ENCODE results near the gene ADCYAP1.

DNA sequence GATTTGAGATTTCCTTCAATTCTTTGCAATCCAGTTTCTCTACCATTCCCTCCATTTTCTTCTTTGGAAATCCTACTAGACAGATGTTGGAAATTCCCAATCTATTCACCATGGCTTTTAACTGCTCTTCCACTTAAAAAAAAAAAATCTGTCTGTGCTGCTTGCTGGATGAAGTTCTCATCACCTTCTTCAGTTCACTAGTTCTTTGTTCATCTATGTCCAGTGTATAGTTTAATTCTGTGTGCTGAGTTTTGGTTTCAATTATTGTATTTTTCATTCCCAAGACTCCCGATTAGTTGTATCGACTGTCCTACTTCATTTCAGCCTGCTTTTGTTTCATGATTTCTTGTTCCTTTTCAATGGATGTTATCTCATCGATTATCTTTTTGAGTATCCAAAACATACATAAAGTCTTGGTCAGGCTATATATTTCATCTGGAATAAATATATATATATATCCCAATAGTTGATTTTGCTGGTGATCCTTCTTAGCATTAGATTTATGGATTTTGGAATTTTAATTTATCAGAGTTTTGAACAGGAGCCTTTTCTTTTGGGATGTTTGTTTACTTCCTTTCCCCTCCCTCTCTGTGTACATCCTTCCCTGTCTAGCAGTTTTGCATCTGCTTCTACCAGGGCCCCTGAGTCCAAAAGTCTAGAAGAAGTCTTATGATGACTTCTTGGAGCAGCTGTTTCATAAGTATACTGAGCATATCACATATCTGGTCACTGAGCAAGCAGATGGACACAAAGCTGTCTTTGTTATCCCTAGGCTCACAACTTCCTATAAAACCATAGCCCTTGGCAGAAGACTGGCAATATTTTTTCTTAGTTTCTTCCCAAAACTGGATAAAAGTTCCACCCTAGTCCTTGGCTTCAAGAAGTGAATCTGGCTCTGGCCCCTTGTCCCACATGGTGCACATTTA is 22.9 kb downstream of the THOC1 start:
- RRBS: no CpG with 5 or more reads among the region's 3 CpGs

DNA sequence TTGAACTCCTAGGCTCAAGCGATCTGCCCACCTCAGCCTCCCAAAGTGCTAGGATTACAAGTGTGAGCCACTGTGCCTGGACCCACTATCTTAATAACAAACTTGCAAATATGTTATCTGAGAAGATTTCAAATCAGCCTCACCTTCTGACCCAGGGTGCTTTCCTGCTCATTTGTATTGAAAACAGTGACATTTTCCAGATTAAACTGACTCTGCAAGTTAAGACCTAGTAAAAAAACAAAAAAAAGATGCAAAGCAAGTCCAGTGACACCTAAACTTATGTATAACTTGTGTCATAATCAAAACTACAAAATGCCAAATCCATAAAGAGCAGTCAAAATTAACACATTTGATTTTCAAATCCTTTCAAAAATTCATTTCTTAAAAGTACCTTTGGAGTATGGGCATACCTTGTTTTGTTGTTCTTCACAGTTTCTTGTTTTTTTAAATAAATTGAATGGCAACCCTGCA is 13.7 kb downstream of the THOC1 start:
- RRBS: no CpG with 5 or more reads among the region's 1 CpG

- RRBS: no CpG with 5 or more reads among the region's 9 CpGs
Measured at GRCh38 chr18:661931-662543, 4.6 kb downstream of the TYMS start.

- RRBS: no CpG with 5 or more reads among the region's 6 CpGs
Measured at GRCh38 chr18:848307-848764, 36.3 kb upstream of the YES1 start.

DNA sequence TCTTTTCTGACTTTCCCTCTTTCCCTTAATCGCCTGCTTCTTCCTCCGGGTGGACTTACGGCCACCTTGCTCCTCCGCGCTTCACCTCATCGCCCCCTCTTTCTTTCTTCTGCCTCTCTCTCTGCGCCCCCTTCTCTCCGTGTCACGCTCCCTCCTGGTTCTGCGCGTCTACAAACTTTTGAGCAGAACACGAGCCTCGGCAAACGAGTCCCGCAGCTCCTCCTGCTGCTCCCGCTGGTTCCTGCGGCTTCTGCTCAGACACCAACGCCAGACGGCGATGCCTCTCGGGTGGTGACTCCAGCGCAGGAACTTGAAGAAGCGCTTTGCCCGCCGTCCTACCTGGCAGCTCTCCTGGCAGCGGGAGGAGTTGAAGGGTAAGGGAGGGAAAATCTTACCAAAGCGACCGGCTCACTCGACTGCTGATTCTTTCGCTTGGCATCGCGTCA is at the start of gene ADCYAP1:
ADCYAP1 (plus strand) TSS at position 185 of the 446 bp plus-strand sequence.
- RRBS: 7% methylated on average over 5 of the region's 32 CpGs

DNA sequence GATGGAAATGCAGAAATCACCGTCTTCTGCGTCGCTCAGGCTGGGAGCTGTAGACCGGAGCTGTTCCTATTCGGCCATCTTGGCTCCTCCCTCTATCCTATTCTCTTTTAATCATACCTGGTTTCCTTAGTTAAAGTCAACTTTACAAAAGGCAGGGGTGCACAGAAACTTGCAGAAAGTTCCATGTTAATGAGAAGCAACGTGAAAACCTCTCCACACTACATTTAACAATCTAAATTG is 617.4 kb downstream of the ADCYAP1 start:
- RRBS: no CpG with 5 or more reads among the region's 6 CpGs

- RRBS: no CpG with 5 or more reads among the region's 18 CpGs
Measured at GRCh38 chr18:2351038-2351424, 220.3 kb downstream of the METTL4 start.

DNA sequence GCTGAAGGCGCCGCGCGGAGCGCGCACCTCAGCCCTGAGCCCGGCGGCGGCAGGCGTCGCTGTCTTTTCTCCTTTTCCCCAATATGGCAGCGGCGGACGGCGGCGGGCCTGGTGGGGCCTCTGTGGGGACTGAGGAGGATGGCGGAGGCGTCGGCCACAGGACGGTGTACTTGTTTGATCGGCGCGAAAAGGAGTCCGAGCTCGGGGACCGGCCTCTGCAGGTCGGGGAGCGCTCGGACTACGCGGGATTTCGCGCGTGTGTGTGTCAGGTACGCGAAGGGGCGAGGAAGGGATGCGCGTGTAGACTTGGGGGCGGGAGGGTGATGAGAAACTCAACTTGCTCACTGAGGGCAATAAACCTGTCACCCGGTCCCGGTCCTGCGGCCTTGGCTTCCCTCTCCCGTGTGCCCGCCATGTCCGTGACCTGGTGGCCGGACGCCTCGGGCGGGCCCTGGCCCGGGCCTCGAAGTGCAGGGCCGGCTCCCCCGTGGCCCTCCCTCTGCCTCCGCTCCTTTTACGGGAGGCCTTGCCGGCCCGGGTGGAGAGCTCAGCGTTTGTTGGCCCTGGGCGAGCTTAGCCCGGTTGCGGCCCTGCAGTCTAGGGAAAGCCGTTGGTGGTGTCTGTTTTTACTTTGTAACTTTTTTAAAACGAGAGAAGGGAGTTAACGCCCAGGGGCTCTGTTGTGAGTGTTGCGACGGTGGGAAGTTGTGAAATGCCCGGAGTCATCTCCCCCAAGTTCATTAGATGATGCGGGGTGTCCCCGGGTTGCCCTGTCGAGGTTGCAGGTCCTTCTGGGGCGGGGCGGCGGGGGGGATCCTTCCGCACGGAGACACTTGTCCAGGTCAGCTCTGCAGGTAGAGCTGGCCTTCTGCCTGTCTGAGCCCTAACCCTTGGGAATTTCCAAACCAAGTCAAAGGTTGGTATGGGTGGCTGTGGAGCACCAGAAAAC is 741 bp downstream of the SMCHD1 start:
- RRBS: 2% methylated on average over 23 of the region's 76 CpGs

GRCh38 chr18:2735403-2736381 is 80.2 kb downstream of the SMCHD1 start:
- RRBS: no CpG with 5 or more reads among the region's 6 CpGs

DNA sequence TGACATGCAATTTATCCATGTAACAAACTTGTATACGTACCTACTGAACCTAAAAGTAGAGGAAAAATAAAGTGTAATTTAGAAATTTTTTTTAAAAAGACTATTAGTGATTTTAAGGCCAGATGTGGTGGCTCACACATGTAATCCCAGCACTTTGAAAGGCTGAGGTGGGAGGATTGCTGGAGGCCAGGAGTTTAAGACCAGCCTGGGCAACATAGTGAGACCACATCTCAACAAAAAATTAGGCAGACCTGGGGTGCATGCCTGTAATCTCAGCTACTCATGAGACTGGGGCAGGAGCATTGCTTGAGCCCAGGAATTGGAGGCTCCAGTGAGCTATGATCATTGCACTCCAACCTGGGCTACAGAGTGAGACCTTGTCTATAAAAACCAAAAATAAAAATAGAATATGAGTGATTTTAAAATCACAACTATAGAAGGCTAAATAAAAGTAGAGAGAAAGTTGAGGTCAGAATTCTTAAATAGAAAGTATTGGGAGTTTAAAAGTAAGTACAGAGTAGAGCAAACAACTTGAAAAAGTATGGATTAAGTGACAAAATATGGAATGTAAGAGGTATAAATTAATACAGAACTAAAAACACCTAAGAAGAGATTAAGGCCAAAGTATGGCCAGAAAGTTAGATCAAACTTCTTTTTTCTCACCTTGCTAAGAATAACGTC is 81.9 kb downstream of the SMCHD1 start:
- RRBS: no CpG with 5 or more reads among the region's 2 CpGs

GRCh38 chr18:3045498-3045930 is 32.6 kb upstream of the LPIN2 start:
- RRBS: no CpG with 5 or more reads among the region's 7 CpGs

DNA sequence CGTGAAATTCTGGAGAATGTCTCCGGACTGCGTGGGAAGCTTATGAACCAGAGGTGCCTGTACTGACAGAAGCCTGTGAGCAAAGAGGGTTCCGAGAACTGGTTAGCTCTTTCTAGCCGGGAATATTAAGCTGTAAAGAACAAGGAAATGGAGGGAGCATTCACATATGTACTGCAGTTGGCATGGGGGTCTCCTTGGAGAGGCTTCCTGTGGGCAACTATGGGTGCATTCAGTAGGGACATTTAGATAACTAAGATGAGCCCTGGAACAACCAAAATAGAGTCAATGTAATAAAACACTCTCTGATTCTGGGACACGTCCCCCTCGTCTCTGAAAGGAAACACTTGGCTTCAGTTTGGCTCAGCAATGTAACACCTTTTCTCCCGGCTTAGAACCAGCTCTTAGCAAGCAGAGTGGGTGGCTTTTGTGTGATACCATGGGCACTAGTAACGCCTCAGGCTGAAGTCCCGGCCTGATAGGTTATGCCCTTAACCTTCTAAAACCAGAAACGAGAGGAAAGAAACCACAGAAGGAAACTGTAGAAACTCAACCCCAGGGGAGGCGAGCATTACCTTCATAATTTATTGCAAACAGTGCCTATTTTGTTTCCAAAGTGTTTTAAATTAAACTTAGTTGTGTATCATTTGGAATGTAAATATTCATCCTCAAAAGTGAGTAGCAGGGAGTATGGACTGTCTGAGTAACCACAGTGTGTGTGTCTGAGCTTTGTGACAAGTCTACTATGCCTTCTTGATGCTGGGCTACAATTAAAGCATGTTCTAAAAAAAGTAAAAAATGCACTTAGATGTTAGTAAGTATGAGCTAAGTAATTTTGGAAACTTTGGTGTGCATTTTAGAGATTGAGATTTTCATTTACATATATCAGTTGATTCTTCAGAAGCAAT is 48.9 kb upstream of the LPIN2 start:
- RRBS: 75% methylated on average over 7 of the region's 12 CpGs

- RRBS: no CpG with 5 or more reads among the region's 6 CpGs
Measured at GRCh38 chr18:3089417-3090065, 76.6 kb upstream of the LPIN2 start.

GRCh38 chr18:3118545-3118928 is 101.2 kb downstream of the MYOM1 start:
- RRBS: no CpG with 5 or more reads among the region's 5 CpGs

GRCh38 chr18:3151866-3152443 is 67.8 kb downstream of the MYOM1 start:
- RRBS: no CpG with 5 or more reads among the region's 8 CpGs

DNA sequence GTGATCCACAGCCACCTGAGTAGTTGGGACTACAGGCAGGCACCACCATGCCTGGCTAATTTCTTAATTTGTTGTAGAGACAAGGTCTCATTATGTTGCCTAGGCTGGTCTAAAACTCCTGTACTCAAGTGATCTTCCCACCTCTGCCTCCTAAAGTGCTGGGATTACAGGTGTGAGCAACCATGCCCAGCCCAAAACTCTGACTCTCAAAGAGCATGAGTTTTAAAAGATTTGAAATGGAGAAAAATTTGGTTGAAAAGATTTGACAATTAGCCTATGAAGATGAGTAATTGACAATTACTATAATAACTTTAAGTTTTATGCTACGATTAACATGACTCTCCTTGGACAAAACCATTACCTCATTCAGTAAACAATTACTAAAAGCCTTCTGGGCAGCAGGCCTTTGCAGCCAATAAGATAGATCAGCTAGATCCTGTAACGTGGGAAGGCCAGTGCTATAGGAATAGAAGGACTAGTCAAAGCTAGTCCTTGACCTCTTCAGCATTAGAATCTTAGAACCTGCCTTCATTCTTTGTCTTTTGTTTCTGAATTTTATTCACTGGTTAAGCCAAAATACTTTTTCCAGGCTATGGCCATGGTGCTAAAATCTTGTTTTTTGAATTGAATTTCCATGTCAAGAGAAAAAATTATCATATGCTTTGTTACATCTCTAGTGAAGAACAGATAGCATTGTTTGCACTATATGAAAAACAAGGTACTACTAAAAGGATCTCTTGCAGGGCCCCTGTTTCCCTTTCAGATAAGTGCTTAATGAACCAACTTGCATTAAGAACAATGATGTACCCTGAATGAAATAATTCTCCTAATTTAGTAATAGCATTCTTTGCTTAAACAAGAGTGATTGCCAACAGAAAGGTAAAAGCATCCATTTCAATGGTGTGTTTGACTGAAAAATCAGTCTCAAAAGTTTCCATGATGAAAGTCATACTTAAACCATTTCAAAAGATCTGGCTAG is 4.5 kb upstream of the MYL12B start:
- RRBS: no CpG with 5 or more reads among the region's 2 CpGs

GRCh38 chr18:3264137-3265112 is 2.5 kb downstream of the MYL12B start:
- RRBS: no CpG with 5 or more reads among the region's 4 CpGs

DNA sequence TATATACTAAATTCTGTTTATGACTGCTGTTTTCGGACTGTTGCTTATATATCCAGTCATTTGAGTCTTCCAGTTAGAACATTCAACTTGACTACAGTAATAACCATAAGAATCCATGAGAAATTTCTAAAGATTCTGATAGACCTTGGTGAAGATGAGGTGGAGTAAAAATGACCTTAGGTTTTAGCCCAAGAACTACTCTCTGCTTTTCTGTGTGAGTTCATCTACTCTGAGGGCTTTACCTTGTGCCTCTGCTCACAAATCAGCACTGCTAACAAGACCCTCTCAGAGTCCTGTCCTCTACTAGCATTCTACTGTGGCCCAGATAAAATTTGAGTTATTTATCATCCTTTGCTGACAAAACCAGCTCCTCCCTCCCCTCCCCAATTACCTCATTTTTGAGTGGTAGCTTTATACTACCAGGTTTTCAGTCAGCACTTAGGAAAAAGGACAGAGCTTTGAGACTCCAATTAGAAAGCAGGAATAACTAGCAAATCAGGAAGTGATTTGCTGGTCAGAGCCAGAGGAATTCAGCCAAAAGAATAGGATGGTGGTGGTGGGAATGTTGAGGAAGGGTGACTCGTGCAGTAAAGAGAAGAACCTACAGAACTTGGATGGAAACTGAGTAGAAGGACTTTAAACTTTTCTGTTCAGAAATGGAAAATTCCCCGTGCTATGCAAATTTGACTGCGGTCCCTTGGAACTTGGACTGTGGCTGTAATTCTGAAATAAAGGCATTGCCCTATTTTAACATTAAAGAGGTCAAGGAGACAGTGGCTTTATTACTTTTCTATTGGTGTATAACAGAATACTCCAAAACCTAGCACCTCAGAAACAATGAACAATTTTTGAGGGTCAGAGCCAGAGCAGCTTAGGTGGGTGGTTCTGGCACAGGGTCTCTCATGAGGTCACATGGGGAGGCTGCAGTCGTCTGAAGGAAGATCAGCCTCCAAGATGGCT is 3.6 kb downstream of the MYL12B start:
- RRBS: no CpG with 5 or more reads among the region's 5 CpGs

- RRBS: no CpG with 5 or more reads among the region's 4 CpGs
Measured at GRCh38 chr18:3275966-3276760, 14.2 kb downstream of the MYL12B start.

- RRBS: no CpG with 5 or more reads among the region's 7 CpGs
Measured at GRCh38 chr18:3283885-3284339, 22.0 kb downstream of the MYL12B start.